ENCODE data around the genes CPN1, WNT8B and PAX2.

DNA sequence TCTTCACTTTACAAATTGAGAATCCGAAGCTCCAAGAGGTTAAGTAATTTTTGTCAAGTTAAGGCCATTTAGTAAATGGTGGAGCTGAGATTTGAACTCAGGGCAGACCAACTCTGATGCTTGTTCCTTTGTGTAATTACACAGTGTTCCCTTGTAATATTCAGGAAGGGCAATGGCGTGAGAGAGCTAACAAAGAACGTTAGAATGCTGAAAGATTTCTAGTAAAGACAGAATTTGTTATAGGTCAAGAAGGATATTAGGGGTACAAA, 82.4 kb downstream of the DNMBP start:
- PRO-cap: no peak
- RAMPAGE, long total RNA, 4 experiments: no peak in any of the 4 experiments

GRCh38 chr10:100038604-100039096, 28.9 kb upstream of the DNMBP start:
- PRO-cap: no peak
- RAMPAGE, long total RNA, 4 experiments: no peak in any of the 4 experiments

- PRO-cap: no peak
- RAMPAGE, long total RNA, 4 experiments: no peak in any of the 4 experiments
Observed at GRCh38 chr10:100046013-100046423, 35.7 kb downstream of the CPN1 start.

- PRO-cap: no peak
- RAMPAGE, long total RNA, 4 experiments: no peak in any of the 4 experiments
Observed at GRCh38 chr10:100080991-100082299, at the start of gene CPN1. CPN1 (minus strand) TSS chr10:100081869.

GRCh38 chr10:100285800-100286538, 511 bp downstream of the BLOC1S2 start:
- PRO-cap: bidirectional peak, plus-strand start at chr10:100286265, minus-strand start at chr10:100286130
- RAMPAGE, long total RNA, 4 experiments: start-site peak on the minus strand in 1 of 4 experiments, at chr10:100286114-100286359 at its widest, 11 to 20 reads per replicate

DNA sequence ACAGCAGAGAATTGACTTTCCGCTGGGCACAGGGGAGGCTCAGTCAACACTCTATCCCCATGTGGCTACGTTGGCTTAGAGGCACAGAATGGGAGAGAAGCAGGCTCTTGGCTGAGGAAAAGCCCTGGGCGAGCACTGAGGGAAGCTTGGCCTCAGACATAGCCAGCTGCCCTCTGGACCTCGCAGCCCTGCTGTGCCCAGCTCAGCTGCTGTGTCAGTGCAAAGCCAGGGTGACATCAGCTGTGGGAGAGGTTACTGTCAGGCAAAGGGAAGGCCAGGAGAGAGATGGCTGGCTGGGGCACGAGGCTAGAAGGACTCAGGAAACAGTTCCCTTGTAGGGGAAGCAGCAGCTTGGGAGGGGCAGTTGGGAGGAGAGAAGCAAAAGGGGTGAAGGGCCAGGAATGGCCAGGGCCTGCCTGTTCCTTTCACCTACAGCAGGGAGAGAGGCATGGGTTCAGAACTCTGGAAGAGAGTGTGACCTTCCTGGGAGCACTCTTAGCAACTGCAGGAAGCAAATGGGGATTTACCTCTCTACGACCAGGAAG, 5.9 kb upstream of the SCD start:
- PRO-cap: bidirectional peak, plus-strand start at position 285 of the sequence, minus-strand start at position 195 of the sequence
- RAMPAGE, long total RNA, 4 experiments: no peak in any of the 4 experiments

DNA sequence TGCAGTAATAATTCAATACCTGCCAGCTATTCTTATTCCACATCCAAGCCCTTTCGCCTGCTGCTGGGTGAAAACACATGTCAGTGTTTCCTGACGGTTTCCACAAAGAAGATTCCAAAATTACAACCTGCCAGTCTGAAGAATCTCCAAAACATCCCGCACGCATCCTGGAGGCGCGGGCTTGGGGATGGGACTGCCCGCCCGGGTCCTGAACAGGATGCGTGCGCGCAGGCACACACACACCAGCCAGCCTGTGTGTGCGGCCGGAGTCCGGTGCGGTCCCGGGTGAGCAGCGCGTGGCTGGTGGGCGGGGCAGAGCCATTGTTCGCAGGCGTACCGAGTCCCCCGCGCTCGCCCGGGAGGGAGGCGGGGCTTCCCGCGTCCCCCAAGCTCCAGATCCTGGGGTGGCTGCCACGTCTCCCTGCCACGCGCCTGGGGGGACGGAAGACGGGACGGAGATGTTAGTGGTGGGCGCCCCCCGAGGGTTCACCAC, 718 bp upstream of the SCD start:
- PRO-cap: no peak
- RAMPAGE, long total RNA, 4 experiments: no peak in any of the 4 experiments

DNA sequence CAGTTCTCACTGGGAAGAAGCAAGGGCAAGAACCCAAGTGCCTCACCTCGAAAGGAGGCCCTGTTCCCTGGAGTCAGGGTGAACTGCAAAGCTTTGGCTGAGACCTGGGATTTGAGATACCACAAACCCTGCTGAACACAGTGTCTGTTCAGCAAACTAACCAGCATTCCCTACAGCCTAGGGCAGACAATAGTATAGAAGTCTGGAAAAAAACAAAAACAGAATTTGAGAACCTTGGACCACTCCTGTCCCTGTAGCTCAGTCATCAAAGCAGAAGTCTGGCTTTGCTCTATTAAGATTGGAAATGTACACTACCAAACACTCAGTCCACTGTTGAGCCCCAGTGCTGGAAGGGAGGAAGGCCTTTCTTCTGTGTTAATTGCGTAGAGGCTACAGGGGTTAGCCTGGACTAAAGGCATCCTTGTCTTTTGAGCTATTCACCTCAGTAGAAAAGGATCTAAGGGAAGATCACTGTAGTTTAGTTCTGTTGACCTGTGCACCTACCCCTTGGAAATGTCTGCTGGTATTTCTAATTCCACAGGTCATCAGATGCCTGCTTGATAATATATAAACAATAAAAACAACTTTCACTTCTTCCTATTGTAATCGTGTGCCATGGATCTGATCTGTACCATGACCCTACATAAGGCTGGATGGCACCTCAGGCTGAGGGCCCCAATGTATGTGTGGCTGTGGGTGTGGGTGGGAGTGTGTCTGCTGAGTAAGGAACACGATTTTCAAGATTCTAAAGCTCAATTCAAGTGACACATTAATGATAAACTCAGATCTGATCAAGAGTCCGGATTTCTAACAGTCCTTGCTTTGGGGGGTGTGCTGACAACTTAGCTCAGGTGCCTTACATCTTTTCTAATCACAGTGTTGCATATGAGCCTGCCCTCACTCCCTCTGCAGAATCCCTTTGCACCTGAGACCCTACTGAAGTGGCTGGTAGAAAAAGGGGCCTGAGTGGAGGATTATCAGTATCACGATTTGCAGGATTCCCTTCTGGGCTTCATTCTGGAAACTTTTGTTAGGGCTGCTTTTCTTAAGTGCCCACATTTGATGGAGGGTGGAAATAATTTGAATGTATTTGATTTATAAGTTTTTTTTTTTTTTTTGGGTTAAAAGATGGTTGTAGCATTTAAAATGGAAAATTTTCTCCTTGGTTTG, 16.4 kb downstream of the SCD start:
- PRO-cap: no peak
- RAMPAGE, long total RNA, 4 experiments: no peak in any of the 4 experiments

- PRO-cap: no peak
- RAMPAGE, long total RNA, 4 experiments: no peak in any of the 4 experiments
Observed at GRCh38 chr10:100364186-100364658, 17.2 kb downstream of the SCD start.

DNA sequence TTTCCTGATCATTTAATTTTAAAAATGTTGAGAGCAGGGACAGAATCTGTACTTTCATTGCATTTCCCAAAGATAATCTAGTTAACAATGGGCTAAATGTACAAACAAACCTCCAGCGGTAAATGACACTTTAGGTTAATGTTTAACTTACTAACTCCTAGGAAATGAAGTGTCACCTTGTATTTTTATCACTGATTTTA, 37.7 kb upstream of the WNT8B start:
- PRO-cap: no peak
- RAMPAGE, long total RNA, 4 experiments: no peak in any of the 4 experiments

GRCh38 chr10:100462918-100463194, at the start of gene WNT8B:
WNT8B (plus strand) TSS chr10:100463009.
- PRO-cap: no peak
- RAMPAGE, long total RNA, 4 experiments: no peak in any of the 4 experiments

- PRO-cap: no peak
- RAMPAGE, long total RNA, 4 experiments: no peak in any of the 4 experiments
Observed at GRCh38 chr10:100528439-100529586, 858 bp downstream of the NDUFB8 start.

GRCh38 chr10:100654455-100654804, 91.0 kb upstream of the PAX2 start:
- PRO-cap: no peak
- RAMPAGE, long total RNA, 4 experiments: no peak in any of the 4 experiments

GRCh38 chr10:100745333-100745893, at the start of gene PAX2:
PAX2 (plus strand) TSS chr10:100745582.
- PRO-cap: no peak
- RAMPAGE, long total RNA, 4 experiments: no peak in any of the 4 experiments

GRCh38 chr10:100895218-100895997, 17.4 kb upstream of the SLF2 start:
- PRO-cap: no peak
- RAMPAGE, long total RNA, 4 experiments: no peak in any of the 4 experiments

GRCh38 chr10:100912115-100912374, 718 bp upstream of the SLF2 start:
- PRO-cap: no peak
- RAMPAGE, long total RNA, 4 experiments: no peak in any of the 4 experiments

- PRO-cap: bidirectional peak, plus-strand start at chr10:100912963, minus-strand start at chr10:100912772
- RAMPAGE, long total RNA, 4 experiments: no peak in any of the 4 experiments
Observed at GRCh38 chr10:100912375-100912823, 364 bp upstream of the SLF2 start.

- PRO-cap: bidirectional peak, plus-strand start at chr10:100997074, minus-strand start at chr10:100997209
- RAMPAGE, long total RNA, 4 experiments: start-site peak on the plus strand in 4 of 4 experiments, at chr10:100997051-100997138 at its widest, 33 to 127 reads per replicate
Observed at GRCh38 chr10:100996670-100997376, 2.8 kb upstream of the LZTS2 start.

DNA sequence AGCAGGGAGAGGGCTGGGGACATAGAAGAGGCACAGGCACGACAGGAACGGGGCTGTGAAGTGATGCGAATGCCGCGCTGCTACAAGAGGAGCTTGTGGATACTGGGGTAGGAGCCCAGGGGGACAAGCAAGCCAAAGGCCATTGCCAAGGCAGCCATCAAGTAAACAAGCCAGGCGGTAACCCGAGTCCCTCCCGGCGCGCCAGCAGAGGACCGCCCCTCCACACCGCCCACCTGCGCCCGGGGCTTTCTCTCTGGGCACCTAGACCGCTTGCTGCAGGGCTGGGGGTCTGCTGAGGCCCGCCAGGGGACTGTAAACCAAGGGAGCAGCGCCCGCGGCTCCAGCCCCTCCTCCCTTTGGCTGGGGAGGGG, 787 bp downstream of the SFXN3 start:
- PRO-cap: unidirectional peak, minus-strand start at position 84 of the sequence
- RAMPAGE, long total RNA, 4 experiments: no peak in any of the 4 experiments

DNA sequence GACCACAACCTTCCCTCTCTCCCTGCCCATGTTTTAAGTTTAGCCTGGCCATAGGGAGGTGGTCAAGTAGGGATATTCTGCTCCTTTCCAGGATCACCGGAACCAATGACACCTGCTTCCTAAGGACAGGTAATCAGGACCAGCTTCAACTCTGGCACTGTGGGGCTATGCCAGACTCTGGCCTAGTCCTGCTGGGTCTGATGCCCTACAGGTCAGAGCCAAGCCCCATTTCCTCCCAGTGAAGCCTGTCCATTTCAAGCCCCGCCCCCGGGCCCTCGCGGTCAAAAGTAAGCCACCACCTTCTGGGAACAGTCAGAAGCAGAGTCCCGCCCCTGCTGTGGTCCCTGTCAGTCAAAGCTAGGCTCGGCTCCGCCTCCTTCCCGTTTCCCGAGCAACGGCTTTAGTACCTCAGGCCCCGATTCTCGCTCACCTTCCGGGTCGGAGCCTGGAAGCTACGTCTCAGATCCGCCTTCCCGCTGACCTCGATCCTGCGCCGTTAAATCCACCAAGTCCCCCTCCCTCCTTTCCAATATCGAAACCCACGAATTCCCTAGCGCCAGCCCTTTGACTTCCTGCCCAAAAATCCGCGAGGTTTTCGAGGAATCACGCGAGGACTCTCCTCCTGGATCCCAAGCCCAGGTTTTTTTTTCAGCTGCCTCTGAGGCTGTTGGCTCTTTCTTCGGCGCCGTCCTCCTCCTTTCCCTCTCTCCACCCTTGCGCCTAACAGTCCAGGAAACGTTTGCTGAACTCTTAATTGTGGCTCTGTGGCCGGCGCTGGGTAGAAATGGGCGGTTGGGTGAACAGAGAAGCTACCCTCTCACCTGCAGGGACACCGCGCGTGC, 11.7 kb downstream of the SFXN3 start:
- PRO-cap: bidirectional peak, plus-strand start at position 429 of the sequence, minus-strand start at position 421 of the sequence
- RAMPAGE, long total RNA, 4 experiments: no peak in any of the 4 experiments

Data from gastroesophageal sphincter (tissue), 4 donors.